Measurements from ENCODE around the gene MYEOV.

DNA sequence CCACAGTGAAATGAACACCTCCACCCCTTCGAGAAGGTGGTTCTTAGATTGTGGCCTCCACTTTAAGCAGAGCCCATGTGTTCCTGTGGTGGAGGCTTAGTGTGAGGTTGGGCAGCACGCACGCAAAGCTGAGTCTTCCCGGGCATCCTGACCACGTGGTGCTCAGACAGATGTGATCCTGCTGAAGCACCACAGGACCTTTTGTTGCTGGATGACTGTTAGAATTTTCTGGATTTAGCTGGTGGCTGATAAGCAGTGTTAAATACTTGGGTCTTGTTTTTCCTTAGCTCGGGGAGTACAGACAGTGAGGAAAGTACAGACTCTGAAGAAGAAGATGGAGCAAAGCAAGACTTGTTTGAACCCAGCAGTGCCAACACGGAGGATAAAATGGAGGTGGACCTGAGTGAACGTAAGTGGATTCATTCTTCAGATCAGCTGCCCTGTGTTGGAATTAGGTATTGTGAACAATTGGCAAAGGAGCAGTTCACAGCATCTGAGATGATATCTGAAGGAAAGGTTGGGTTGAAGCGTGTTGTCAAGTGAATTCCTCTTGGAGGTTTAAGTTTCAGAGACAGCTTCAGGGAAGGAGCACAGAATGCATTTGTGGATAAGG lies 88.4 kb upstream of the GAL start:
- RRBS = no CpG with 5 or more reads among the region's 9 CpGs

DNA sequence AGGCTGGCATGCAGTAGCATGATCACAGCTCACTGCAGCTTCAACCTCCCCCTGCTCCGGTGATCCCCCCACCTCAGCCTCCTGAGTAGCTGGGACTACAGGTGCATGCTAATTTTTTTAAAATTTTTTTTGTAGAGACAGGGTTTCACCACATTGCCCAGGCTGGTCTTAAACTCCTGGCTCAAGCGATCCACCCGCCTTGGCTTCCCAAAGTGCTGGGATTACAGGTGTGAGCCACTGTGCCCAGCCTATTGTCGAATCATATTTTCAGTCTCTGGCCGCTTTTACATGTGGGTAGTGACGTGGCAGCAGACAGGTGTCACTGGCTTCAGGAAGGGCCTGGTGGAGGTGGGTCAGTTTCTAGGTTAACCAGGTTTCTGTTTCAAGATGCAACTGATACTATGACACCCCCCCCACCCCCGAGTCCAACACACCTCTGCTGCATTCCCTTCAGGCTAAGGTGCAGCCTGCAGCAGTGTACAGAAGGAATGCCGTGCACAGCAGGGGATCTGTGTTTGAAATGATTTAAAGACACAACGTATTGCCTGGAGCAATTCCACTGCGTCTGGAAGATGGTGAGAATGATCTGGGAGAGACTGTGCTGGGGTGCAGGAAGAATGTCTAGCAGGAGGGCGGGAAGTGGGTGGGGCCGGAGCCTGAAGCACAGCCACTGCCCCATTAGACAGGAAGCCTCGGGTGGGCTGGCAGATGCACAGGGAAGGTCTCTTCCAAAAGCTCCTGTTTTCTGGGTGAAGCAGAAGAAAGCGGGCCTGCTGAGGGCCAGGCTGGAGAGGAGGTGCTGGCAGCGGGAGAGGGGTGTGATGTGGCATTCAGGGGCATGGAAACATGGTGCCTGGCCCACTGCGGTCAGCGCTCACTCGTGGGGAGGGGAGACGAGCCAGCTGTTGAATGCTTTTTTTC lies 11.8 kb upstream of the TESMIN start:
- RRBS = no CpG with 5 or more reads among the region's 19 CpGs

DNA sequence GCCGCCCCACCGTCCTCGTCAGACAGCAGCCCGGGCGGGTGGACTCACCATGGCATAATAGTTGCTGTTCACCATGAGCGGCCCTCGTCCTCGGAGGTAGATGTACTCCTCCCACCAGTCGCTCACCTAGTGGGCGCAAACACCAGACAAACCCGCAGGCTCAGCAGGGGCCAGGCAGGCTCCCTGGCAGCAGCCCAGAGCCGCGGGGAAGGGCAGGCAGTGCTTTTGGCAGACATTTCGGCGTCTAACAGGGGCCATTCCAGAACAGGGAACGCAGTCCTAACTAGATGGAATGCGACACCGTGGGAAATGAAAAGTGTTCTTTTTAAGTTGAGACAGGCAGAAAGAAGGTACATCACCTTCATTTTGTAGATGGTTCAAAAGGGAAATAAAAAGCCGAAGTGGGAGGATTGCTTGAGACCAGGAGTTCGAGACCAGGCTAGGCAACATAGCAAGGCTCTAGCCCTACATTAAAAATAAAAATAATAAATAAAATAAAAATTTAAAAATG lies 44.9 kb downstream of the CPT1A start:
- RRBS = no CpG with 5 or more reads among the region's 20 CpGs

- RRBS = 3% methylated on average over 4 of the region's 65 CpGs
These were observed 2.5 kb downstream of the CPT1A start for GRCh38 chr11:68838926-68839927.

DNA sequence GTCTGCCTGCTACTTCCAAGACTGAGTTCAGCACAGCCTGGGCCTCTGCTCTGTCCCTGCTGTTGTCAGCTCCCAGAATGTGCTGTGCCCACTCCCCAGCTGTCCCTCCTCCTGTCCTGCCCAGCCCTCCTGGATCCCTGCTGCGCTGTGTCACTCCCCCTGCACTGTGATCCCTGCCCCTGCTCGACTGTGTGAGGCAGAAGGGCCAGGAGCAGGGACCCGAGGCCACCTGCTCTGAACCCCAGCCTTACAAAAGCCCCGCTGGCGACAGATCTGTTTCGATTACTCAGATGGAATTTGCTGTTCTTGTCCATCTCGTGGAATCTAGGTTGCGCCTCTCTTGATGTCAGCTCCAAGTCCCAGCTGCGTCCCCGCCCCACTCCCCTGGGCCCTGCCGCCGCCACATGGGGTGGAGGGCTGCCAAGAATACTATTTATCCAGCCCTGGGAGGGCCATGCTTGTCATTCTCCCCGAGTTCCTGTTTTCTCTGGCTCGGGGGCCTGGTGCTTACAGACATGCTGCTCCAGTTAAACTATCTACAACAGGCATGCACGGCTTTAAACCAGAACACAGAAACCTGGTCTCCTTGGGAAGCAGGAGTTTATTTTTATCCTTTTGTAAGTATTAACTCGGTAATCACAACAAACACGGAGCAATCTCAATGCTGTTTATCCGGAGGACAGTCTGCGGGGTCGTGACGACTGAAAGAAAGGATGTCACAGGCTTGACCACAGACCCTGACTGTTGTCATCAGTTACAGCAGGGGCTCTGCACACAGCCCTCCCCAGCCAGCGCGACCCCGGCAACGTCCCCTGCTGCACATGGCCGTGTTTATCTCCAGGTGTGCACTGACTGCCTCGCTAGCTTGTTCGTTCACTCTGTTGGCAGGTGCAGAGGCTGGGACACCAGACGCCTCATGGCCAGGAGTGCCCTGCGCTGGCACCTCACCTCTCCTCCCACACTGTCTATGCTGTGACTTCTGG lies 12.6 kb downstream of the MRPL21 start:
- RRBS = no CpG with 5 or more reads among the region's 30 CpGs

GRCh38 chr11:69008600-69009212 lies 4.3 kb downstream of the MRGPRF start:
- RRBS = 3% methylated on average over 4 of the region's 17 CpGs

- RRBS = no CpG with 5 or more reads among the region's 3 CpGs
These were observed 1.3 kb downstream of the TPCN2 start for GRCh38 chr11:69050134-69050341.

GRCh38 chr11:69055088-69055668 lies 6.4 kb downstream of the TPCN2 start:
- RRBS = 50% methylated on average over 1 of the region's 24 CpGs

DNA sequence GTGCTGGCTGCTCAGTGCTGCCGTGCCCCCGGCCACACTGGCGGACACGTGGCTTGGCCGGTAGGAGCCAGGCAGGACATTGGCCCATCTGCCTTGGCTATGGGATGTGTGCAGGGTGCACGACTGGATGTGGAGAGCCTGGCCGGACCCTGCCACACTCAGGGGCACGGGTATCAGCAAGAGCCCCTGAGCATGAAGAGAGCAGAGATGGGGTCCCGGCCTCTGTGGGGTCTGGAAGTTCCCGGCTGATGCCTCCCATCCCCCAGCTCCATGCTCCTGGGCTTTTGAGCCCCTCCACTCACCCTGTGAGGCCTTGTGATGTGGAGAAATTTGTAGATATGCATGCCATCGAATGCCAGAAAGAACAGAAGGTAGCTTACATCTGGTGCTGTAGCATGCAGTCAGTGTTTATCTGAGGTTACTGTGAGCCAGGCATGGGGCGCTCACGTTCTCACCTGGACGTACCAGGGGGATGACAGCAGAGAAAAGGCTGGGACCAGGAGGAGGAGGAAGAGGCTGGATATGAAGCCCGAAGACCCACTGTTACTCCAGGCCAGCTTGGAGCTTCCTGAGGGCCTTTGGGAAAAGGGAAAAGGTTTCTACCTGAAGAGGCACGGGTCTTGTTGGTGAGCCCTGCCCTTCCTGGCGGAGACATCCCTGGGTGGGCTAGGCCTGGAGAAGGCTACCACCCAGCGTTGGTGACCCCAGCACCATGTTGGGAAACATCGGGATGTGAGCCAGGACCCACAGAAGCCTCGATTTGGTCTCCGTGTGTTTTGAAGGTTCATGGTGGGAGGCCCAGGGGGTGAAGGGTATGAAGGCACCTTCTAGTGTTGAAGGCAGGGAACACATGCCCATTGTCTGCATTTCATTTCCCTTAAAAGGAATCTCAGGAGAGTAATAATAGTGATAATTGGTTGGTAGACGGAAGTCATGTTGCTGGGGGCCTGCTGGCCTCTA lies 47.0 kb downstream of the TPCN2 start:
- RRBS = 33% methylated on average over 3 of the region's 22 CpGs

DNA sequence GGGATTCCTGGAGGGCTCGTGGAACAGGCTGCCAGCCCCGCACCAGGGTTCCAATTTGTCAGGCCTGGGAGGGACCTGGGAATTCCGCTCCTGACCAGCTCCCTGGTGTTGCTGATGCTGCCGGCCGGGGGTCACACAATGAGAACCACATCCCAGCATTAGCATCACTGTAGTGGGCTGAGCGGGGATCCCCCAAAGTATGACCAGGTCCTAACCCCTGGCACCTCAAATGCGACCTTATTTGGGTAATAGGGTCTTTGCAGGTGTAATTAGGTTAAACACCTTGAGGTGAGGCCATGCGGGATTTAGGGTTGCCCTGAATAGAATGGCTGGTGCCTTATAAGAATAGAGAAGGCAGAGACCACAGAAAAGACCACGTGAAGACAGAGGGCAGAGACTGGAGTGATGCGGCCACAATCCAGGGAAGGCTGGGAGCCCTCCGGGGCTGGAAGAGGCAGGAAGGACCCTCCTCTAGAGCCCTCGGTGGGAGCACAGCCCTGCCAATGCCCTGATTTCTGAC lies 51.2 kb downstream of the TPCN2 start:
- RRBS = 50% methylated on average over 1 of the region's 12 CpGs

DNA sequence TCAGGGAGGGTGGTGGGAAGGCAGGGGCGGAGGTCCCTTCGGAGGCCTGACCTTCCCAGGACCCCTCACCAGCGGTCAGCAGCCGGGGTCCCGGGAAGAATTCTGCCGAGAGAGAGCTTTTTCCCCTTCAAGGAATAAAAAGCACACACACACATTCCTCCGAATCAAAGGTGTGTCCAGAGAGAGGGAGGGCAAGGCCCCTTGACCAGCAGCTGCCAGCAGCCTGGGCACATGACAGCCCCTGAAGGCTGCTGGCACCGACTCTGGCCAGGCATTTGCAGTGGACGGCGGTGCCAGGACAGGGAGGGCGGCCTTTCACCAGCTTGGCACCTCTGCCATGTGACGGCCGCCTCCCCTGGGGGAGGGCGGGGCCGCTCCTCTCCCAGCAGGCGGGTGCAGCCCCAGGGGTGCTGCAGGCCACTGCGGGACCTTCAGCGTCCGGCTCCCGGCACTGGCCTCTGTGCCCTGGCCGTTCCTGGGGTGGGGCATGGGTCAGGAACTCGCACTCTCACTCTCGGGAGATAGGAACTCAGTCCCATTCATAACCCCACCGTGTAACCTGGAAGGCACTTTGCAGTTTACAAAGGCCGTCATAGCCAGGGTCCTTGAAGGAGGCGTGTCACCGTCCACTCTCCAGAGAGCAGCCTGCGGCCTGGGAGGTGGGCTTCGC lies 40.1 kb upstream of the SMIM38 start:
- RRBS = no CpG with 5 or more reads among the region's 29 CpGs

DNA sequence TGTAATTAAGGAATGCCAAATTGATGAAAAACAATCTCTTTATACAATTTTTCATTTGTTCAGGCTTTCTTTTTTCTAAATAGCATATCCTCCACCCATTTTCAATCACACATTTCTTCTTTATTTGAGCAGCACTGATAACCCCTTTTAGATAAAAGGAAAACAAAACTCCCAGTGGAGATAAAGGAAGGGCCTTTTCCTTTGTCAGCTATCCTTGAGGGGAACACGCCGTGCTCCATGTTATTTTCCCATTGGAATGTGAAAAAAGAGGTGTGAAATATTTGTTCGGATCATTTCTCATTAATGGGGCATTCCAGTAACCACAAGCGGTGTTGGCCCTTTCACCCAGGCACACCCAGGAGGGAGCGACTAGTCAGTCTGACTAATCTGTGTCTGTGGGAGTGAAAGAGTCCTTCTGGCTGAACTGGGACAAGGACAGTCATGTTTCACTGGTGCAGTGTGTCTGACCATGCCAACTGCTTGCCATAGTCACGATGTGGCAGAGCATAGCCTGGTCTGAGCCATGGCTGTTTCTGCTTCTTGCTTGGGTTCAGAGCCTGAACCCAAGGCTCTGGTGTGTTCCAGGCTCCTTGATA lies 13.0 kb upstream of the MYEOV start:
- RRBS = no CpG with 5 or more reads among the region's 6 CpGs

- RRBS = no CpG with 5 or more reads among the region's 21 CpGs
These were observed at the start of gene MYEOV for GRCh38 chr11:69293827-69294911. TSS of gene MYEOV (plus strand) at chr11:69294155.

GRCh38 chr11:69297028-69297924 lies 3.3 kb downstream of the MYEOV start:
- RRBS = no CpG with 5 or more reads among the region's 20 CpGs

- RRBS = no CpG with 5 or more reads among the region's 5 CpGs
These were observed 28.1 kb downstream of the MYEOV start for GRCh38 chr11:69321992-69322575.

DNA sequence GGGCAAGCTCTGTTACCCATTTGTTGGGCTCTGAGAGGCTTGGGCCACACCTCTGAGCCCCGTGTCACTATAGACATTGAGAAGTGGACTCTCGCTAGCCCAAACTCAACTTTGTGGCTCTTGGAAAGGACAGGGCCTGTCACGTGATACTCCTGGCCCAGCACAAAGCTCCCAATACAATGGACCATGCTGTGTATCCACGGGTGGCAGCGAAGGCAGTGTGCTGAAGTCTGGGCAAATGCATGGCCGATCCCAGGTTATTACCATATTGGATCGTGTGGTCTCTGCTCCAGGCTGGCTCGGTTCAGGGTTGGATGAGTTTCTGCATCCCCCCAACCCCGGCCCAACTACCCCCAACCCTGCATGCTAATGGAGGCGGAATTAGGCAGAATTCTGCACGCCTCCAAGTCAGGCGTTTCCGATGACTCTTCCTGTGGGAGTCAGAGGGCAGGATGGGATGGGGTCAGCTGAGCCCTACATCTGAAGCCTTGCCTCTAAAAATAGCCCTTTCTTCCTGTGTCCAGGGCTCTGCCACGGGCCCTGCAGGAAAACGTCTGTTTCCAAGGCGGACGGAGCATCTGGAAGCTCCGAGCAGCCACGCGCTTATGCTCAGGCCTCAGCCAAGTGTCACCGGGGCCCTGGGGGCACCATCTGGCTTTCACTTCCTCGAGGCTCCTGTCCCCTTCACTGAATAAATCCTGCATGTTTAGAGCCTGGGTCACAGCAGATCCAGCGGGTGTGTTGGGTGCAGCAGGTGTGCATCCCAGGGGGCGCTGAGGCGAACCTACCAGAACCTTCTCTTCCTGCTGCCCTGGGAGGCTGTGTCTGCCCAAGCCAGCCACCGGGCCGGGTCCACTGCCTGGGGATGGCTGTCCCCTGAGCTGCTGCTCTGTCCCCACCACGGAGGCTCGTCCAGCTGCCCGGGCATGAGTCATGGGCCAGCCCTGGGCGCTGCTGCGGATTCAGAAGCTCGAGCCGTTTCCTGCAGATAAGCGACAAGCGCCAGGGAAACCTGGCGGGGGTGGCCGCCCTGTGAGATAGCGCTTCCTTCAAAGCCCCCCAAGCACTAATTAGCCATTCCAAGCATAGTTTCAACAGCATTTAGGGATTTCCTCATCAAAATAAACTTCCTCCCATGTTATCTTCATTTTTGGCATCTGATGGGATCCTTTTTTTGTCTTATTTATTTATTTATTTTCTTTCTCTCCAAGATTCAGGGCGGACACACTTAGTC lies 155.4 kb downstream of the MYEOV start:
- RRBS = 2% methylated on average over 4 of the region's 40 CpGs

DNA sequence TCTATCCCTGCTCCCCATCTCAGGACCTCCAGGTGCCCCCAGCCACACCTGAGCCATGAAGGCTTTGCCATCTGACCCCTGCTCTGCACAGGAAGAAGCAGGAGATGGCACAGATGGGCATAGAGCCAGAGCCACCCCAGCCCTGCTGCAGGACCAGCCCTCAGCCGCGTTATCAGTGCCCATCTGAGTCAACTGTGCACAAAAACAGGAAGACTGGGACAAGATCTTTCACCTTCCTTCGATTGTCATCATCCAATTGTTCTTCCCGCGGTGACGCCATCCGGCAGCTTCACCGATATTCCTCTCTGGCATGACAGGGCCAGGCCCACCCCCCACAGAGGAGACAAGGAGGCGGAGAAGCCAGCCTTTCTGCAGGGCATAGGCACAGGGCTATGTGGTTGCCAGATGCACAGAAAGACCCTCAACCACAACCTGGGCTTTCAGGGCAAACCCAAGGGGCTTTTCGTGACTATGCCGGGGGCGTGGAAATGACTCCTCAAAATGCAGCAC lies 146.5 kb upstream of the CCND1 start:
- RRBS = no CpG with 5 or more reads among the region's 12 CpGs

DNA sequence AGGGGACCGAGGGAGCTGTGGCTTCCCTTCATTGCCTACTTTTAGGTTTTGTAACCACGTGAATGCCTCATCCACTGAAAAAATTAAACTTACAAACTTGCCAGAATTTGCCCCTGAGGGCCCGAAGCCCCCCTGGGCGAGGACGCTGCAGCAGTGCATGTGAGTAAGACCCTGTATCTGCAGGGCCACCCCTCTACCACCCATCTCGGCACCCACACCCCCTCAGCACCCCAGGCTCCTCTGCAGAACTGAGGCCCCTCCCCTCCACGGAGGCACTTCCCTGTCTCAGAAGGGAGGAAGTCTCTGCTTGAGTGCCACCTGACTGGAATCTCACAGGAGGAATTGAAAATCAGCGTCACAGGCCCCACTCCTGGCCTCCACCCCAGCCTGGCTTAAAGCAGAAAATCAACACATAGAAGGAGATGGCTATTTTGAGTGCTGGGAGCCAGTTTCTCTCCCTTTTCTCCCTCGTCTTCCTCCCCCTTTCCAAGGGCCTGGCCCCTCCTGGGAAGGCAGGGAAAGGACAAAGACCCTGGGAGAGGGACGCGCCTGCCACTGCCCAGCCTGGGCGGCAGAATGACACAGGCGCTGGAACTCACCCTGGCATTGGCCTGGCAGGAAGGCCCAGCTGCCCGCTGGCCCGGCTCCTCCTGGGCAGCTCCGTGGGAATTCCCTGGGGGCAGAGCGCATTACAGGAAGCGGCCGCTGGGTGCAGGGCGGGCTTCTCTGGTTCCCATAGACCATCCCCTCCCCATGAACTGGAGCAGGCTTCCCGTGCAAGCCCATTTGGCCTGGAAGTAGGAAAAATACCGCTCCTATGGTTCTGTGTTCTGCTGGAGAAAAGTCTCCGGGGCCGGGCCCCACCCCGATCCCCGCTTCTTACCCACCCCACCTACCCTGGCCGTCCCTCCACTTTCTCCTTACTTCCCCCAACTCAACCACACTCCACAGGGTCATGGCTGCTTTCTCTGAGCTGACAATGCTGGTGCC lies 101.0 kb upstream of the CCND1 start:
- RRBS = no CpG with 5 or more reads among the region's 27 CpGs

GRCh38 chr11:69642426-69643121 lies 1.6 kb downstream of the CCND1 start:
- RRBS = no CpG with 5 or more reads among the region's 70 CpGs

DNA sequence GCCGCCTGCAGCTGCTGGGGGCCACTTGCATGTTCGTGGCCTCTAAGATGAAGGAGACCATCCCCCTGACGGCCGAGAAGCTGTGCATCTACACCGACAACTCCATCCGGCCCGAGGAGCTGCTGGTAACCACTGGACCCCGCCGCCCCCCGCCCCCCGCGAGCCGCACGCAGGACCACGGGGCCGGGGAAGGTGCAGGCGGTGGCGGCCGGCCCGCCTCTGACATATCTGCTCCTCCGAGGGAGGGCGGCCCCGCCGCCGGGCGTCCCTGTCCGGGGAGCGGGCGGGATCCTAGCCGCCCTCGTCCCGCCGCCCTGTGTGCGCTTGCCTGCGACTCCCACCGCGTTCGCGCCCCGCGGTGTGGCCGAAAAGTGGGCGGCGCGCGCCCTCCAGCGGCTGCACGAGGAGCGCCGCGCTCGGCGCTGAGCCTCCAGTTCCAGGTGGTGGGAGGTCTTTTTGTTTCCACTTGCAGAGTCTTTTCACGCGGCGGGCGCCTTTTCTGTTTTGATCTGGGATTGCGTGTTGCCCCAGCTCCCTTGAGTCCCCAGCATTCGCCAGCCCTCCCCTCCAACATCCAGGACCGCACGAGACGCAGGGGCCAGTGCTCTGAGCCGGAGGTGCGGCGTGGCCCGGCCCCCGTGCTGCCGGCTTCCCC lies 2.3 kb downstream of the CCND1 start:
- RRBS = 1% methylated on average over 10 of the region's 68 CpGs

Data from GM12892 (cell line).